Camera-type eye (tissue), 1 donor: ENCODE results near the genes ASZ1, LSM8 and TSPAN12.

DNA sequence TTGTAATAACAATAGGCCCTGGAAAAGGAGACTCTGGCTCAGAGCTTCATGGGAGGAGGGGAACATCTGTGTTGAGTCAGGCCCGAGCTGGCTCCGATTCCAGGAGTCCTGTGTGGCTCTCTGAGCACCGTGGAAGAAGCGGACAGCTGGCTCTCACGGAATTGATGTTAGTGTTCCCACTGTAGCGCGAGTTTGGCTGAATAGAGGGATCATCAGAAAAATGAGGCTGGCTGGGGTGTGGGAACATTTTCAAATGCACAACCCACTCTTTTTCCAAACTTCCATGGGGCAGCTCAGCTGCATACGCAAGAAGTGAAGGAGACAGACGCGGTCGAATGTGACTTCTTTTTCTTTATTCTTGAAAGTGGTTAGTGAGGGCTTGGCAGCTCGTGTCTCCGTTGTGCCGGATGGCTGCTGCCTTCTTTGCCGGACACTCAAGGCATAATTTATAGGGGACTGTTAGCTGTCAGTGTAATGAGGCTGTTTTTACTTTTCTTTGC lies 22.9 kb downstream of the MDFIC start:
- RAMPAGE, long total RNA: no peak

- RAMPAGE, long total RNA: no peak
Observed at GRCh38 chr7:114988144-114988503, 66.2 kb downstream of the MDFIC start.

DNA sequence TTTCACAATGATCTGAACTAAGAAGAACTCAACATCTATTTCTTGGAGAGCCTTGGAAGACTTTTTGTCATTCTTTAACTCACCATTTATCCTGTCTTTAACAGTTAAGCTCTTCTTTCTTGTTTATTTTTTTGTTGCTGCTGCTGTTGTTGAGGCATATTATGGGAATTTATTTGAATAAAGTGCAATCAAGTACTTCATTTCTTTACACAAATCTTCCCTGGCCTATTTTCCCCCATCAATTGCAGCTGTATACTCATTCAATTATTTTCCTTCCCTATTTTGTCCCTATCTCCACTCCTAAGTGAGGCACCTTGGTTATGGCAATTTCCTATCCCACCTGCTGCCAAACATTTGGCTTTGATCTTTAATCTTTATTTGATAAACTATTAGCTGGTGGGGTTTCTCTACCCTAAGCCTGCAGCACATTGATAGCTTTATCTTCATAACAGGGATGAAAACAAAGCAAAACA lies 143.1 kb downstream of the MDFIC start:
- RAMPAGE, long total RNA: no peak

DNA sequence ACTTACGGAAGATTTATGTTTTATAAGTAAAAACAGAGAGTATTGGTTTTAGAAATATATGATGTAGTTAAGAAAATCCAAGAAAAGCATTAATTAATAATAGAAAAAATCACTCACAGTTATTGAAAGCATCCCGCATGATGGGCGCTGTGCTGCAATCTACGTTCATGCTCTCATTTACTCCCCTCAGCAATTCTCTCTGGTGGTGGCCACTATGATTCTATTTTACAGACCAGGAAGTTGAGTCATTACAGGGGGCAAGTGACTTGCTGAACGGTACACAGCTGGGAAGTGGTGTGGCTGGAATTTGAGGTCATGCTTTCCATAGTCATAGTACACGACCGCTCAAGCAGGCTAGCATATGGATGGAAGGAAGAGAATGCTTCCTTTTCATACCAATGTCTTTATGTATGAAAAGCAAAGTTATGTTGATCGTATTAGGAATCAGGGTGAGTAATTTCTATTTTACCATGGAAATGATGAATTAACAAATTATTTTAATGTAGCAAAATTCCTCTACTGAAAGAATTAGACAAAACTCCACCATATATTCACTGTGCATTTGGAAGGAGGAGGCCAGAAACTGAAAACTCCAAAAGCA lies 117.5 kb downstream of the TES start:
- RAMPAGE, long total RNA: no peak

GRCh38 chr7:116353963-116354493 lies 143.7 kb downstream of the TES start:
- RAMPAGE, long total RNA: no peak

DNA sequence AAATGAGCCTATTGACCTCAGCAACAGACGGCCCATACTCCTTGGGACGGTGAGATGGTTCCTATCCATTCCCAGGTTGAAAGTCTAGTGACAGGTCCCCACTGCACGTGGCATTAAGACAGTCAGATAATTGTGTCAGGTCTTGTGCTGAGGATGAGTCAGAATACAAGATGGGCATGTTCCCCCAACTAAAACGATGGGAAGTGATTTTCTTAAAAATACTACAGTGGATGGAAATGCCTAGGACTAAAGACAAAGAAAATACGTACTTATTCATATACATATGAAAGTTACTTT lies 2.1 kb downstream of the CAV1 start:
- RAMPAGE, long total RNA: no peak

GRCh38 chr7:116571027-116571391 lies 46.2 kb downstream of the CAV1 start:
- RAMPAGE, long total RNA: no peak

GRCh38 chr7:116582866-116583493 lies 58.1 kb downstream of the CAV1 start:
- RAMPAGE, long total RNA: no peak

GRCh38 chr7:116810788-116811149 lies 51.6 kb upstream of the CAPZA2 start:
- RAMPAGE, long total RNA: no peak

- RAMPAGE, long total RNA: no peak
Observed at GRCh38 chr7:116877349-116877928, 15.1 kb downstream of the CAPZA2 start.

DNA sequence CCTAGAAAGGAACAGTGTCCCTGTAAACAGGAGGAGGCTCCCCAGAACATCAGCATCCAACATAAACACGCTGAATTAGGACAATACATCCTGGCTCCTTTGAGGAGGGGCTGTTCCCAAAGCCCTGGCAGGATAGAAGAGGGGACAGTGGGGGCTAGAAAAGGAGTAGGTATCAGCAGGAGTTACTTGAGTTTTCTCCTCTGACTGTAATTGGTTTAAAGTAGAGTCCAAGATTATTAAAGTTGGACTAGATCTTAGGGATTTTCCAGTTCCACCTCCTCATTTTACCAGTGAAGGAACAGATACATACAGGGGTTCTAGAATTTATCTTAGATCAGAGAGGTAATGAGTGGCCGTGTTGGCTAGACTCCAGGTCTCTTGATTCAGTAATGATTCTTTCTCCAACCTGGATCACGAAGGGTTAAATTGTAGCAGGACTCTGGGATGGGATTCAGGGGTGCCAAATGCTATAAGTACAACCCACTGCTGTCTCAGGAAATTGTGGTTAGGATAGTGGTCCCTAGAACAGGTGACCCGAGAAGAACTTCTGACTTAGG lies 58.0 kb downstream of the ST7 start:
- RAMPAGE, long total RNA: no peak

- RAMPAGE, long total RNA: no peak
Observed at GRCh38 chr7:117427151-117427969, at the start of gene ASZ1. Gene ASZ1 (minus strand): TSS chr7:117427493.

- RAMPAGE, long total RNA: no peak
Observed at GRCh38 chr7:117682834-117683675, 190.2 kb downstream of the CTTNBP2 start.

DNA sequence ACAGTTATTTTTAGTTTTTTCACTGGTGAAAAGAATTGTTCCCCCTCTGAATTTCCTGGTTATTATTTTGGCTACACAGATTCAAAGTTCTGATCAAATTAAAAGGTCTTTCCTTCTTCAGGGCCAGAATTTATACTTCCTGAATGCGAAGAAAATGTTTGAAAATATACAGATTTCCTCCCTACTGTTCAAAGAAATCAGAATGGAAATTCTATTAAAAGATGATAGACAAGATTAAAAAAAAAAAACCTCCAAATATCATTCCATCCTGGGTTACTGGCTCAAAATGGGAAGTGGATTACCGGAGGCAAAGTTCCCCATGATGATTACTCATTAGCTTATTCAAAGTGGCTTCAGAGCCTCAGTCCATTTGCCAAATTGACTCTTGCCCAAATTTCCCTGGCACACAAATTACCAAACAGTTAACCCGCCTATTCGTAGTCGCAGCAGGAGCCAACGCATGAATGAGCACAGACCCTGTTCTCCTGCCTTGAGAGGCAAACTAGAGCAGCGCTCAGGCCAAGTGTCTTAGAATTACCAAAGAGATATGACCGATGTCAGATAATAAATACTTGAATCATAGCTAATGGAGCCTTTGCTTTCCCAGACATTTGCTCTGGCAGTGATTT lies 65.1 kb downstream of the CTTNBP2 start:
- RAMPAGE, long total RNA: no peak

- RAMPAGE, long total RNA: no peak
Observed at GRCh38 chr7:117963900-117964144, 90.6 kb upstream of the CTTNBP2 start.

GRCh38 chr7:118007014-118007421 lies 133.8 kb upstream of the CTTNBP2 start:
- RAMPAGE, long total RNA: no peak

GRCh38 chr7:118183051-118184293 lies at the start of gene LSM8:
Gene LSM8 (plus strand): TSS chr7:118184164.
- RAMPAGE, long total RNA: no peak

GRCh38 chr7:119472391-119472699 lies 800.6 kb upstream of the KCND2 start:
- RAMPAGE, long total RNA: no peak

DNA sequence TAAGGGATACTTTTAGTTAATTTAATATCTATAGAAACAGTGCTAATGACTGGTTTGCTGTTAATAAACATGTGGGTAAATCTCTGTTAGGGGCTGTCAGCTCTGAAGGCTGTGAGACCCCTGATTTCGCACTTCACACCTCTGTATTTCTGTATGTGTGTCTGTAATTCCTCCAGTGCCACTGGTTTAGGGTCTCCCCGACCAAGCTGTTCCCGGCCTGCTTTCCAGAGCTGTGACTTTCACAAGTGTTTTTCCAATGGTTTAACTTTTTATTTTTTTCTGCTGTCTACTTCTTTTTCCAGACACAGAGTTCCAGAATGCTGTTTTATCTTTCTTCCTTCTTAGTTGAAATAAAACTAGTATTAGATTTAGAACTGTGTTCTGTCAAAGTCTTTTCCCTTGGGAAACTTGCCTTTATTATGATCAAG lies 105.1 kb upstream of the KCND2 start:
- RAMPAGE, long total RNA: no peak

DNA sequence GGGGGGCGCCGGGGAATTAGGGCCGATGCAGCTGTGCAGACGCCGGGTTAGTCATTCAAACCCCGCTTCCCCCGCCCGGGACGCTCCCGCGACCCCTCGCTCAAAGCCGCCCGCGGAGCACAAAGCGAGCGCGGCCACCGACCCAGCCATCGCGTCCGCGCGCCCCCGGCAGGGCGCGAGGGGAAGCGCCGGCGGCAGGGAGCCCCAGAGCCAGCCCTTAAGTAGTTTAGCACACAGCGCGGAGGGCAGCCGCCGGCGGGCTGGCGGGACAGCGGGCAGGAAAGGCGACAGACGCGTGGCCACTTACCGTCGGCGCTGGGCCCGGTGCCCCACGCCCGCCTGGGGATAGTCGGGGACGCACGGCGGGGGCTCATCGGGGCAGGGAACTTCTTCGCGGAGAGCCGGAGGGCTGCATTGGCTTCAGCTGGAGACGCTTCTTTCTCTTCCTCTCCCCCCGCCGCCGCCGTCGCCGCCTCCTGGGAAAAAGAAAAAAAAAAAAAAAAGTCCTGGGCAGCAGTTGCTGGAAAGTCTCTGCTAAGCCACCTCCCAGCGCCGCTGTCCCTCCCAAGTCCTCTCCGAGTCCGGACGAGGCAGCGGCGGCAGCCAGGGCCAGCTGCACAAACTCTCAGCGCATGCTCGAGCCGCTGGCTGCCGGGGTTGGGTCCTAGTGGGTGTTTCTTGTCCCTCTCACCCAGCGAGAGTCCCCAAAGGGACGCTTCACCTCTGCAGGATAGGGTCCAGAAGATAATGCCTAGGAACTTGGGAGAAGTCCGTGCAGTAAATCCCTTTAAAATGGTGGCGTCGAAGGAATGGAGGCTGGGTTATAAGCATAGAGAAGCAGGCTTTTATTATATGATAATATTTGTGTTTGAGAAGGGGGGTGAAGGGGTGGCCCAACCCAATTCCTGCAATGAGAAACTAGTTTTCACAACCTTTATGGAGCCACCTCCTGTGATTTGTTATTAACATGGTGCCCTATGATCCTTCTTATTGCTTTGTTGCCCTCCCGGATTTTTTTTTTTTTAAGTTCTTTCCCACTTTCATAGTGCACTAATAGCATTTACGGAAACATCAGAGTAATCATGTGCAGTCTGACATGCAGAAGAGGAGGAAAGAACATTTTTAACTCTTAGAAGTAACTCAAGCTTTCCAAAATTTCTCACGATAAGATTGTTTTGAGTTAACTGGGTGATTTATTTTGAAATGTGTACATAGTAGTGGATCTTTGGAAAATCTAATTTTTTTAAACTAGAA lies at the start of gene TSPAN12:
TSPAN12 (minus strand) TSS at position 632 of the 1,254 bp plus-strand sequence.
- RAMPAGE, long total RNA: no peak